Measurements from ENCODE around the genes MYO15B, UNC13D, WBP2 and TEN1.

DNA sequence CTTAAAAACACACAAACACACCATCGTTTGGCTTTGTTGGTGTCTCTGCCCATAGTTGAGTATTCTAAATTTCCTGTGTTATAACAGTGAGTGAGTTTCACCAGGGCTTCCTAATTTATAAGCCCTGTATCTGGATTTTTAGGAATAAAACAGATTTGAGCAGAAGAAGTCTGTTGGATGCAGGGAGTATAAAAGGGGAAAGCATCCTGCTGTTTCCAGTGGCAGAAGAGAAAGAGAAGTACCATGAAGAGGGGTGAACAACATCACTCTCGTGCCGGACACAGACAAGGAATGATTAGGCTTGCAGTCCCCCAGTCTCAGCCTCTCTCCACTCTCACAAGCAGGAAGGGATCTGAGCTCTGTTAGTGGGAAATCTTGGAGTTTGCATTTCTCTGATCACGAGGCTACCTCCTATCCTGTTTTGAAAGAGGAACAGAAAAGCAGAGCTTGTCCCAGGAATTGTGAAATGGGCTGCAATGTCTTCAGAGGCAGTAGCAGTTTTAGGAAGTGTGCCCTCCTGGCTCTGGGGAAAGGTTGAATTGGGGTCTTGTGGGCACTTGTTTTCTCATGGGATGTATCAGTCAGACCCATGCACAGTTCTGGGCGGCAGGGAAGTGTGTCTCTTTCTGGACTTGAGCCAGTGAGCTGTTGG is 22.7 kb downstream of the NUP85 start:
- PRO-cap: no peak

DNA sequence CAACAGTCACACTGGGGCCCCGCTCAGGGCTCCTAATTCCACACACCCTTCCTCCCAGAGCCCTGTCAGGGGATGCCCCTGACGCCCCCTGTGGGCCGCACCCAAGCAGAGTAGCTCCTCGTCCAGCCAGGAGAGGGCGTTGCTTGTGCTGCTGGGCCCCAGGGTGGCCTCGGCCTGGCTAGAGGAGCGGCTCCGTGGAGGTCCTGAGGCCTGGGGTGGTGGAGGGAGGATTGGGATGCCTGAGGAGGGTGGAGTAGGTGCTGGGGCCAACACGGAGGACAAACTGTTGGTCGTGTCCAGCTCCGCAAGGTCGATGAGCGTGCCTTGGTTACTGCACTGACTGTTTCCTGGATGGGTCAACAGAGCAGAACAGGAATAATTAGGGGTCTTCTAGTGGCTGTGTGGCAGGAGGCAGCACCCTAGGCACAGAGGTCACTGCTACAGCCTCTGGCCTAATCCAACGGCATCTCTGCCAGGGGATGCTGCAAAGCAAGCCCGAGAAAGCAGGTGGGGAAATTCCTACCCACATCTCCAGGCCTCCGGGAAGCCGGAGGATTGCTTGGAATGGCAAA is 20.6 kb downstream of the GGA3 start:
- PRO-cap: no peak

GRCh38 chr17:75271632-75272389 is 780 bp upstream of the MIF4GD start:
- PRO-cap: no peak

DNA sequence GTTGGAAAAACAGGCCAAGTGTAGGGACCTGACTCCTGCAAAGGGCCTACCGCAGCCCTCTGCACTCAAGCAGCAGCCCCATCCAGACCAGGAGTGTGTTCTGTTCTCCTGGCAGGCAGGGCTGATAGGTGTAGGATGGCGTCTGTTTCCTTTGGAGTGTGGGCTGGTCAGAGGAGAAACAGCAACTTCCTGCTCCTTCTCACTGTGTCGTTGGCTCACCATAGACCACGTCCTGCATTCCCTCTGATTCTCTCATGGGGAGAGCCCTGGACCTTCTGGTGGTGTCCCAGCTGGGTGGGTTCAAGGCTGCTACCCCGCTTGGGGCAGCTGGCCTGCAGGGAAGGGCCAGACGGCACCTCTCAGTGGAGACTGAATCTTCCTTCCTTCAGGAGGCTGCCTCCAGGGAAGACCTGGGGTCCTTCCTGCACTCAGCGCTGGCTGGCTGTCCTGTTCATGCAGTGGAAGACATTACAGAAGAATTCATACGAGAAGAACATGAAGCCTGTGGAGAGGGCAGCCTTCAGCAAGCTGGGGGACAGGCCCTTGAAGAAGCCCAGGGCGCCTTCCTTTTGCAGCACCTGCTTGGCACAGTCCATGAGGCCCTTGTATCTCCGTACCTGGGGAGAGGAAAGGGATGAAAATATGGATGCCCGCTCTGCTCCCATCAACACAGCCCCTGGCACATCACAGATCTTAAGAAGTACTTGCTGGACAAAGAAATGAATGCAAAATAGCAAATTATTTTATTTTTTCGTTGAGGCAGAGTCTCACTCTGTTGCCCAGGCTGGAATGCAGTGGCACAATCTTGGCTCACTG is 2.2 kb upstream of the MIF4GD start:
- PRO-cap: no peak

DNA sequence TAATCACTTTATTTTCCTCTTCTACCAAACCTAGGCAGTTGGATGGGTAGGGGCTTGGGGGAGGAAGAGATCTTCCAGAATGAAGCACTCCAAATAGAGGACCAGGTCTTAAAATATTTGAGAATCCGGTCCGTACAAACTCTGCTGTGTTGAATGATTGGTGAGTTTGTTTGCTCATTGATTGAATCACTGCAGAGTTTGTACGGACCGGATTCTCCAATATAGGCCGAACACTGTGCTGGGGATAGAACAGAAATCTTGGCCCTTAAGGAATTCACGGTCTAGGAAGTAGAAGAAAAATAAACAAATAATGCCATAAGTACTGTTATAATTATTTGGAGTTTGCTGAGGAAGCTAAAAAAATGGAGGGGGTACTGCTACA is 461 bp upstream of the GRB2 start:
- PRO-cap: no peak

DNA sequence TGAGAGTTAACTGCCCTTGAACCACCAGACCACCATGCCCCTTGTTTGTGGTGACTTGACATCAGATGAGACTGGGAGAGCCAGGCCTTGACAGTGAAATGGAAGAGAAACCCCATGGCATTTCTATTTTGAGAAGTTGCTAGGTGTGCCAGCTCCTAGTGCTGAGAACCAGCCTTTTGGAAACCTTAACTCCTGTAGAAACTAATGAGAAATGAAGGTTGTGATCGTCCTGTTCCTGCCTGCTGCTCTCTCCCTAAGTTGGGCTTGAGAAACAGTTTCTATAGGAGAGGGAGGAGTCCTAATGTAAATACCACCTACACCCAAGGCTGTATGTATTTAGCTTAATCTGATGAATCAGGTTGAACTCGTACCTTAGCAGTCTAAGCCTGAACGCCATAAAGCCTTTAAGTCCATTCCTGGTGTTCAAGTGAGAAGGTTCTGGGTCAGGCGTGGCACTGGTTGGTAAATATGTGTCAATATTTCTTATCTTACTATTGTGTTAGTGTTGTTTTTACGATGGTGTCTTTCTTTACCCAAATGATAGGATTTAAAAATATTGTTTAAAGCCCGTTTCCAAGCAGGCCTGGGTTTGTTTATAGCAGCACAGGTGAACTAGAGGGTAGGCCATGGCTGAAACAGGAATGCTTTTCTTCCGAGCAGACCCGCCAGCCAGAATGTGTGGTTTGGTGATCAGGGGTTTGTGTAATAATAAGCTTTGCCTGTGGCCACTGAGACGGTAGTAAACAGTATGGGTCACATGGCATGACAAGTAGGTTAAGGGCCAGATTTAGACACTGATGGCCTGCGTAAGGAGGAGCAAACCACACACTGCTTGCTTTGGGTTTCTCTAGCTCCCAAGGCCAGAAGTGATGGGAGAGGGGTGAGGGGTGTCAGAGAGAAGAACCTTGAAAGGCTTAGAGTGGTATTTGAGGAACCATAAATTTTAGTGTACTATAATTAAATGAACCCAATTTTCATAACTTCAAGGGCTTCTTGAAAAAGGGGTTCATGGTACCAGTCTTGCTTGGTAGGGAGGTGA is 3.2 kb downstream of the TMEM94 start:
- PRO-cap: unidirectional peak, minus-strand start at position 252 of the sequence; bidirectional peak, plus-strand start at position 790 of the sequence, minus-strand start at position 676 of the sequence

GRCh38 chr17:75534758-75536098 is 9.7 kb downstream of the LLGL2 start:
- PRO-cap: unidirectional peak, plus-strand start at chr17:75535260

DNA sequence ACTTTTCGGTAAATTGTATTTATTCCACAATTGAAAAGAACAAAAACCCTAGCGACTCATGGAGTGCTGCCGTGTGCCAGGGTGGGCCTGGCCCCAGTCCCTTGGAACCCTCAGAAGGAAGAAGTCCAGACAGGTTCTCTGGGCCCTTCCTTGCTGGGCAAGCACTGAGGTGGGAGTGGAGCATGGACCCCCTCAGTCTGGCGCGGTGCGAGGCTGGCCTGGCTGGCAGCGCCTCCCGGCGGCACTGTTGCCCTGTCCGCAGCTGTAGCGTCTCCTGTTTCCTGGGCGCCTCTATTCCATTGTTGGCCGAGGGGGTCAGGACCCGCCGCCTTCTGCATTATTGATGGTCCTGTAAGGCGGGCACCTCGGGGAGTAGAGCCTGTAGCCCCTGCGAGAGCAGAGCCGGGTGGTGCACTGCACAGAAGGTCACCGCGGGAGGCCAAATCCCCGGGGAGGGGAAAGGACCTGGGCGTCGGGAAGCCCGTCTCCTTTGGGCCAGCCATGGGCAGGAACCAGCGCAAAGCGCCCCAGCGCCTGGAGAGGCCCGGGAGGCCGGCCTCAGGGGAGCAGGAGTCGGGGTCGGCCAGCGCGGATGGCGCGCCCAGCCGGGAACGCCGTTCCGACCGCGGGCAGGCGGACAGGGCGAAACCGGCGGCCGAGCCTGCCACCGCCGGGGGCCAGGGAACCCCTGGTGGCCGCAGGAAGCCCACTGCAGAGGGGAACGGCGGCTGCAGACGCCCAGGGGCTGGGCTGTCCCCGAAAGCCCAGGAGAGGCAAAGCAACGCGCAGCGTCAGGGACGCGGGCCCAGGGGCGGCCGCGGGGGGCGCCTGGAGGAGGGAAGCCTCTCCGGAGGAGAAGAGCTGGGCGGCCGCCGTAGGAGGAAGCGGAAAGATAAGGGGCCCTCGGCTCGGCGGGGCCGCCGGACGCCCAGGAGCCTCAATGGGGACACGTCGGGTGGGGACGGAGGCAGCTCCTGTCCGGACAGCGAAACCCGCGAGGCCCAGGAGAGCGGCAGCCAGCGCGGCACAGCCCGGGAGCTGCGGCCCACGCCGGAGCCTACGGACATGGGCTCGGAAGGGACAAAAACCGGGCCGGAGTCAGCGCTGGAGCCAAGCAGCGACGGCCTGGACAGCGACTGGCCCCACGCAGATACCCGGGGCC is at the start of gene MYO15B:
TSS of gene MYO15B (plus strand) at position 244 of the 1,162 bp plus-strand sequence.
- PRO-cap: bidirectional peak, plus-strand start at position 299 of the sequence, minus-strand start at position 246 of the sequence

GRCh38 chr17:75589929-75590247 is 2.3 kb downstream of the MYO15B start:
- PRO-cap: no peak

- PRO-cap: no peak
Measured at GRCh38 chr17:75596075-75596682, 8.6 kb downstream of the MYO15B start.

- PRO-cap: no peak
Measured at GRCh38 chr17:75704862-75706105, 16.0 kb upstream of the ITGB4 start.

- PRO-cap: no peak
Measured at GRCh38 chr17:75771303-75772292, 6.6 kb upstream of the GALK1 start.

- PRO-cap: no peak
Measured at GRCh38 chr17:75774531-75774973, 5.0 kb downstream of the H3-3B start.

DNA sequence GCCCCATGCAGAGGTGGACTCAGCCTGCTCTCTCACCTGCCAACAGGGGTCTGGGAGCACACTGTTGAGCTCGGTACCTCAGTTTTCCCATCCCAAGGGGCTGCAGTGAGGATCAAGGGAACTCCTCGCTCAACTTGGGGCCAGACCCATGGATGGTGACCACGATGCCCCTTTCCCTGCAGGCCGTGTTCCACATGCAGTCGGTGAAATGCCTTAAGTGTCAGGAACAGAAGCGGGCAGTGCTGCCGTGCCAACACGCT is 20.2 kb downstream of the UNC13D start:
- PRO-cap: no peak

- PRO-cap: bidirectional peak, plus-strand start at chr17:75824869, minus-strand start at chr17:75824769
Measured at GRCh38 chr17:75824340-75825515, 19.5 kb downstream of the UNC13D start.

- PRO-cap: no peak
Measured at GRCh38 chr17:75827322-75828423, 16.5 kb downstream of the UNC13D start.

GRCh38 chr17:75843950-75844810 is at the start of gene UNC13D:
TSS of gene UNC13D (minus strand) at chr17:75844404.
- PRO-cap: no peak

GRCh38 chr17:75854897-75855622 is at the start of gene WBP2:
TSS of gene WBP2 (minus strand) at chr17:75855335.
- PRO-cap: bidirectional peak, plus-strand start at chr17:75855095, minus-strand start at chr17:75855019; bidirectional peak, plus-strand start at chr17:75855676, minus-strand start at chr17:75855335

GRCh38 chr17:75978890-75979712 is at the start of gene TEN1:
TSS of gene TEN1 (plus strand) at chr17:75979240.
- PRO-cap: bidirectional peak, plus-strand start at chr17:75979271, minus-strand start at chr17:75979159; bidirectional peak, plus-strand start at chr17:75979600, minus-strand start at chr17:75979459

GRCh38 chr17:75997142-75997697 is 3.4 kb upstream of the CDK3 start:
- PRO-cap: no peak

Measured in fallopian tube (tissue), 1 donor.